GM19239 (cell line): ENCODE results near the gene RHOC.

DNA sequence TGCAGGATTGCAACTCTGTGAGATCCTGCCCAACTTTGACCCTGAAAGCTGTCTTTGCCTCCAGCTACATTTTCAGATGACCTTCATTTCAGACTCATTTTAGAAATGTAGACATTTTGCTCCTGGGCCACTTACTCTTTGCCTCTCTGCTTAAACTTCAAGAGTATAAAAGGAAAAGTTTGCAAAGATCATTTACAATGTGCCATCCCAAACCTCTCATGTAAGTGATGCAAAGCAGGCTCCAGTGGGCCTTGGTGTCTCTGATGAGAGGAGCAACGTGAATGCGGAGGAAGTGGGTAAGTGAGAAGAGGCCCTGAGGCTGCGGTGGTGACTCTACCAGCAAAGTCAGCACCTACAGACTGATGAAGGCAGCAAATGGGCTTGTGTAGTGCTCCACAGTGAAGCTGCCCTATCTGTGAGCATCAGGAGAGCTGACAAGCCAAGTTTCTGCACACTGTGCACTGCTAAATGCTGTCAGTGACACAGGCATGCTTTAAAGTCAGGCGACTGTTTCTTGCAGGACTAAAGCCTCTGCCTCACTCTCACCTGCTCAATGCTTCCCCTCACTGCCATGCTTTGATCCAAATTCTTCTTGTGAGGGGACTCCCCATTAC is 15.7 kb upstream of the RAP1A start:
- RRBS, result no CpG with 5 or more reads among the region's 4 CpGs

- RRBS, result no CpG with 5 or more reads among the region's 3 CpGs
Measured at GRCh38 chr1:111624377-111624817, 4.8 kb downstream of the RAP1A start.

DNA sequence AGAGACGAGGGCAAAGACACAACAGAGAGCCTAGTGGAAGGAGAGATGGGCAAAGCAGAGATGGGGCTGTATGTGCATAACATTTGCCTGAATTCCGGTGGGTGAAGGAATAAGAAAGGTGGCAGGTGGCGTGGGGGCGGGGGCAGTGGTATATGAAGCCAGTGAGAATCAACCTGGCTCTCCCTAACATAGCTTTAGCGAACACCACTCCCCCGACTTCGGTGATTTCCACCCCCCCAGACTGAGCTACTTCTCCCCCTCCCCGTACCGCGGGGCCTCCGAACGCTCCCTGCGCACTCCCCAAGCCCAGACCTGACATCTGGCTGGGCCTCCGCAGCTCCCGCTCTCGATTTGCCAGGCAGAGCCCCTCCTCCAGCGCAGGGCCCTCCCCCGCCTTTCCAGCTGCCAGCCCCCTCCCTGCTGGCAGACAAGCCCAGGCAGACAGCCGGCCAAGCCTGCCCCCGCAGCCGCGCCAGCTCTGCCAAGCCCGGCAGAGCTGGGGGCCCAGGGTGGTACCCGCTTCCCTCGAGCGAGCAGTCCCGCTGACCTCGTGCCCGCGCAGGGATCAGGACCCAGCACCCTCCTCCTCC is 932 bp downstream of the INKA2 start:
- RRBS, result 4% methylated on average over 5 of the region's 30 CpGs

DNA sequence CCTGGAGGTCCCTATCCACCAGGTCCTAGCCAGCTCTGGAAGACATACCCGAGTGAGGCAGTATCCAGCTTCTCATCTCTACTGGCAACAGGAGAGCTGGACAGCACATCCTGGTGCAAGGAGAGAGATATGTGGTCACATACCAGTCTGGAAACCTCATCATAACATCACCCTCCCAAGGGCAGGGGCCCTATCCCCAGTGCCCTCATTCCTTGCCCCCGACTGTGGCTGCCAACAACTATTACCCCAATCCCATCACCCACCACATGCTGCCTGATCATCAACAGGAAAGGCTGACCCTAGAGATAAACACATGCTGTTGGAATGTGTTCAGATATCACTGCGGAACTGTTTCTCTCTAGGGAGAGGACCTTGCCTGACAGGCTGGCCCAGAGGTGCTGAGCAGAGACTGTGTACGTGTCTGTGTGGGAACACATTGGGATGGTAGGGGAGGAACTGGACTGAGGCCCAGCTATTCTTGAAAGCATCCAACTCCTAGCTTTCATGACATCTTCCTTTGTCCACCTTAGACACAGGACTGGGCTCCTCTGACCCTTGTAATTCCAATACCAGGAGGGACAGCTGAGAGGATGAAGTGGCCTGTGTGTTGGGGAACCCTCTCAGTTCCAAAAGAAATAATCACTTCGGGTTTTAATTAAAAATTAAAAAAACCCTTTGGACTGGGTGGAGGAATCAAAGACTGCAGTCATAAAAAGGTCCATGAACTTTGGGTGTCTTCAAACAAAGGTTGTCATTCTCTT is 4.6 kb upstream of the INKA2 start:
- RRBS, result no CpG with 5 or more reads among the region's 5 CpGs

DNA sequence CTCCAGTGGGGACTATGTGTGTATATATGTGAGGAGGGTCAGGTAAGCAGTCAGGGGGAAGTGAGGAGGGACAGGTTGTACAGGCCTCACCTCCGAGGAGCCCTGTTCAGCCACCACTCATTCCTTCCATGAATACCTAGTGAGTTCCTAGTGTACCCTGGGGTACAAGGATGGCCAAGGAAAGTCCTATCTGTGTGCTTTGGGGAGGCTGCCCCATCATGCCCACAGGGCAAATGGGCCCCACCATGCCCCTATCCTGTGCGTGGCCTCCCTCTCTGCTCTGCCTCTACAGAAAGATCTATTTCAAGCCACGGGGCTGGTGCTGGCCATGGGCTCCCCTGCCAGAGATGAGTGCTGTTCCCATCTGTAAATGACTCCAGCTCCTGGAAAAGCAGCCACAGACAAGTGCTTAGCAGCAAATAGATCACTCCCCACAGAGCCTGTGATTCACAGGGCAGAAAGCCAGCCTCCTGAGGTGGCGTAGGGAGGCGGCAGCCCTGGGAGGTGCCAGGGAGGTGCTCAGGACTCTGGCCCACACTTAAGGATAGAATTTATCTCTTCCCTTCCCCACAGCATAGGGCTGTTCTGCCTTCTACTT is 41.4 kb downstream of the KCND3 start:
- RRBS, result no CpG with 5 or more reads among the region's 5 CpGs

GRCh38 chr1:111948553-111948960 is 40.9 kb downstream of the KCND3 start:
- RRBS, result no CpG with 5 or more reads among the region's 2 CpGs

DNA sequence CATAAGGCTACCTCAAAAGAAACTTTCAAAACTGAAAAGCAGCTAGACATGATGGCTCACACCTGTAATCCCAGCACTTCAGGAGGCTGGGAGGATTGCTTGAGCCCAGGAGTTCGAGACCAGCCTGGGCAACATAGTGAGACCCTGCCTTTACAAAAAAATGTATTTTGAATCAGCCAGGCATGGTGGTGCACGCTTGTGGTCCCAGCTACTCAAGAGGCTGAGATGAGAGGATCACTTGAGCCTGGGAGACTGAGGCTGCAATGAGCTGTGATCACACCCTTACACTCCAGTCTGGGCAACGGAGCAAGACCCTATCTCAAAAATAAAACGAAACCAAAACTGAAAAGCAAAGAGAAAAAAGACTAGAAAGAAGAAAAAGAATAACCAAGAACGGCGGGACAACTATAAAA is 15.5 kb upstream of the WNT2B start:
- RRBS, result no CpG with 5 or more reads among the region's 6 CpGs

- RRBS, result no CpG with 5 or more reads among the region's 2 CpGs
Measured at GRCh38 chr1:112543940-112544502, 35.3 kb downstream of the WNT2B start.

DNA sequence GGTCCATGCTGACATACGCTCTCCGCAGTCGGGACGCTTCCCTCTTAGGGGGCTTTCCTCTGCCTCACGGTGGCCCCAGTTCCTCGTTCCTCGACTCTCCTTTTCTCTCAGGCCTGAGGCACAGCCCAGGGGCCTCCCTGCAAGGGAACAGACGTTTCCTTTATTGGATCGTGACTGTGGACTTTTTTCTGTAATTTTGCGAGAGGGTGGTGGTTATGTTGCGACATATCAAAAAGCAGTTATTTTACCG is 283 bp downstream of the CAPZA1 start:
- RRBS, result no CpG with 5 or more reads among the region's 12 CpGs

DNA sequence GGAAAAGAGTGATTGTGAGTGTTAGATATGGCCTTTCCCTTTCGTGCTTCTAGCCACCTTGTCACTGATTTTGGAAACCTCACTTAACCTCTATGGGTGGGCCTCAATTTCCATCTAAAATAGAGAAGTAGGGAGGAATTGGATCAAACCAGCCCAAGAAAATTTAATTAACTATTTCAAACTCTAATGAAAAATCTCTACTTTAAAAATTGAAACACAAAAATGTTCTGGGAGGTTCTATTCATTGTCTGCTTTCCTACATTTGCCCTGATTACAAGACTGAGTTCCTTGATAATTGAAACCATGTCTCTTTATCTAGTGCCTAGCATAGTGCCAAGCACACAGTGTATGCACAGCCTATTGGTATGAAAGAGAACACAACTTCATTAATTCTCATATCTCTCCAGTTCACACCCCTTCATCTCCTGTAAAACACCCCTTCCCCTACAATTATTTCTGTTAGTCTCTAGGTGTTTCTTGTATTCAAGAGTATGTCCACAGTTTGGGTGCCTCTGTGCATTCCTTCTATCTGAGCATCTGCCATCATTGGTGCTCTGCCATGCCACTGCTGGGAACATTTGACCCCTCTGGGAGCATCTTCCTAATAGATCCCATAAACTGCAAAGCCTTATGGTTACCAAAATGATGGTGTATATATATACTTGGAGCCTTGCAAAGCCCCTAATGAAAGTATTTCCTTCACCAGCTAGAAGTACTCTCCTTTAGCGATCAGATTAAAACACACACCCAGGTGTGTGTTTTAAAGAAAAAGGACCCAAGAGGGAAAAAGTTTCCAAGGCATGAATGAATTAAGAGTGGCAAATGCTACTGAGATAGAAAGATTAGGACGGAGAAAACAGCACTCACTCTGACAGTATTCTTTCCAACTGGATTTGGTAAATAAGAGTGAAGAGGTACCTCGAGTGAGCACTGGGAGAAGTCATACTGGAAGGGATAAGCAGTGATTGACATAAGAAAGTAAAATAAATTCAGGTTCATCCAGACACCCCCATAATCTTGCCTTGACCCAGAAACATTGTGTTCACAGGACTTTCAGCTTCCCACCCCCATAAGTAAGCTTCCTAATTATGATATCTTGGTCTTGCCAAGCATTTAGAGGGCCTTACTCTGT is 5.4 kb downstream of the CAPZA1 start:
- RRBS, result no CpG with 5 or more reads among the region's 4 CpGs

DNA sequence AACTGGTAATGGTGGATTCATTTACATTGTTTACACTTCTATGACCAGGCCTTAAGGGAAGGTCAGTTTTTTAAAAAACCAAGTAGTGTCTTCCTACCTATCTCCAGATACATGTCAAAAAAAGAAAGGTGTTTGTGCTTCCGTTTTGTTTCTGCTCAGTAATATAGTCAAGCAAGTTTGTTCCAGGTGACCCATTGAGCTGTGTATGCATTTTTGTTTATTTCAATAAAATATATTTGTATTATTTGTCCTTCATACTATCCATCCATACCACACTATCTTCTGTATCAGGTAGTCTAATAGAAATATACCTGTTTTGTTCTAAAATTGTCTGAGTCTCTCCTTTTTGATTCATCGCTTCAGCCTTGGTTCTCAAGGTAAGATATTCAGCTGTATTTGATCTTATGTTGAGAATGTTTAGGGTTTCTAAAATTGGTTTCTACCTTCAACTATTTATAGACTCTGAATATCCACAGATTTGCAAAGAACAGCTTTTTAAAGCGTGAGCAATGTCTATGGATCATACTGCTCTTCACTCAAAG is 3.1 kb upstream of the MOV10 start:
- RRBS, result no CpG with 5 or more reads among the region's 3 CpGs

DNA sequence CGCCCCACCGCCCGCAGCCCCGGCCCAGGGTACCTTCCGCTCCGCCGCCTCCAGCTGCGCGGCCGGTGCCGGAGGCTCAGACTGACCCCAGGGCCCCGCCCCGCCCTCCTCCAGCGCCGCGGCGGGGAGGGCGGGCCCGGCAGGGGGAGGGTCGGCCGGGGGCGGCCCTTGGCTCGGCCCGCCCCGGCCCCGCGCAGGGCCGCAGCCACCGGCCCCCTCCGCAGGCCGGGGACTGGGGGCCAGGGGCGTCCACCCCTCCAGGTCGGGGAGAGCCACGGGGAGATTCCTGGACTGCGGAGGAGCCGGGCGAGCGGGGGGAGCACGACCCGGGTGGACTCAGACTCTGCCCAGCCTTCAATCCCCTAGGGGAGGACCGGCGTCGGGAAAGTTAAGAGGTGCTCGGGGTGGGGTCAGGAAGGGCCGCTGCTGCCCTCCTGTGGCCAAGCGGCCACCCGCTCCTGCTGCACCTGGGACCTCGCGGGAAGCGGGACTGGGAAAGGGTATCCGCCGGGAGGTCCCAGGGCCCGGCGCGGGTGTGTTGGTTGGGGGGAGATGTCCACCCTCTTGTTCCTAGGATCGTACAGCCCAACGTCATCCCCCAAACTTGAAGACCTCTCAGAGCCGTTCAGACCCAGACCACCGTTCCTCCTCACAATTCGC is at the start of gene RHOC:
TSS of gene RHOC (minus strand) at position 83 of the 660 bp plus-strand sequence.
- RRBS, result 2% methylated on average over 24 of the region's 60 CpGs

DNA sequence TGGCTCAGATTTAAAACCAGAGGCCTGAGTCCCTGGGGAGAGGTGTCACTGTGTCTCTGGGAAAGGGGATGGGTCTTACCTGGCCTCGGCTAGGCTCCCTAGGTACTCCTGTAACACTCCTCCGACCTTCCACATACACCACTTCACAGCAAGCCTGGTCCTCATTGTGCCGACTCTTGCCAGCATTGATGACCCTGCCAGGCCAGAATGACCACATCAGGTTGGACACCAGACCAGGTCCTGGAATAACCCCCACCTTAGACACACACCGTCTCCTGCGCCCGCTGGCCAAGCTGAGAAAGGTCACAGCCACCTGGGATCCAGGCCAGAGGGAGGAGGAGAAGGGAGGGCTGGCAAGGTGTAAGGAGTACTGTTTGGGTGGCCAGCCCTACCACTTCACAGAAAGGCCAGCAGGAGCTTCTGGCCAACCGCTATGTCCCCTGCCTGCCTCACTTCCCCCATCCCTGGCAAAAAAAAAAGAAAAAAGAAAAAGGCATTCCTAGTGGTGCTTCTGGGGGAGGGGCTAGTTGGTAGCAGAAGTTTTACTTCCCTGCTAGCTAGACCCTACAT is 1.6 kb downstream of the PPM1J start:
- RRBS, result no CpG with 5 or more reads among the region's 7 CpGs

DNA sequence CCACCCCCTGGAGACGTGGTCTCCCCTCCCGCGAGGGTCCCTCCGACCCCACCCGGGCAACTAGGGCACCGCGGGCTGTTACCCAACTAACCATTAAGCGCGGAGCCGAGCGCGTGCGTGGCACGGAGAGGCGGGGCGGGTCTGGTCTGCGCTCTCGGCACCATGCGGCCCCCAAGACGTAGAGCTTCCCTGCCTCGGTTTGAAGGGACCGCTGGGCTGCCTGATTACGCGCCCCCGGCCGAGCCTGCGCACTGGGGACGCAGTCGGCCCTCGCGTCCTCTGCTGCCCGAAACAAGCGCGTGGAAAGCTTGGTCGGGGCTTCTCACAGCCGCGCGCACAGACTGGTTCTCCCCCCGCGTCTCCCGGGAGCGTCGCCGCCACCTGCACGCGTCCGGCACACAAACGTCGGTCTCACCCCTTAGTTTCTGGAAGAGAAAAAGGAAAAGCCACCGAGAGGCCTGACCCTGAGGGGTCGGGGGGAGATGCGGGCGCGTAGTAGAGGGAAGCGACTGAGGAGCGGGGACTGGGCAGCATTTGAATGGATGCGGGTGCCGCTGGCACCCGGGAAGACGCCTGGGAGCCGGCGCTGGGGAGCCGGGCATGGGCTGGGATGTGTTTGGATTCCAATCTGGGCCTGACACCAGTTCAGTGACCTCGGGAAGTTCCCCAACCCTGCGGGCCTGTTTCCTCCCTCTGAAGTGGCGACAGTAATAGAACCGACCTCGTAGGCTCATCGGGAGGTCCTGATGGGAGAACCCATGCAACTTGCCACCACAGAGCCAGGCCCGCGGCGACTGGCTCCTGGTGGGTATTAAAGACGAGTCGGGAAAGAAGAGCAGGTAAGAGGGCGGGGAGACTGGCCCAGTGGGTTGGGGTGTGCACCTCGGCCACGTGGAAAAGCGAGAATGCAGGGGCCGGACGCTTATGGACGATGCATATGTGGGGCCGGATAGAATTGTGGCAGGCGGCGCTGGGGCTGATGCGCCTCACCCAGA is 106.1 kb downstream of the SLC16A1 start:
- RRBS, result no CpG with 5 or more reads among the region's 85 CpGs

DNA sequence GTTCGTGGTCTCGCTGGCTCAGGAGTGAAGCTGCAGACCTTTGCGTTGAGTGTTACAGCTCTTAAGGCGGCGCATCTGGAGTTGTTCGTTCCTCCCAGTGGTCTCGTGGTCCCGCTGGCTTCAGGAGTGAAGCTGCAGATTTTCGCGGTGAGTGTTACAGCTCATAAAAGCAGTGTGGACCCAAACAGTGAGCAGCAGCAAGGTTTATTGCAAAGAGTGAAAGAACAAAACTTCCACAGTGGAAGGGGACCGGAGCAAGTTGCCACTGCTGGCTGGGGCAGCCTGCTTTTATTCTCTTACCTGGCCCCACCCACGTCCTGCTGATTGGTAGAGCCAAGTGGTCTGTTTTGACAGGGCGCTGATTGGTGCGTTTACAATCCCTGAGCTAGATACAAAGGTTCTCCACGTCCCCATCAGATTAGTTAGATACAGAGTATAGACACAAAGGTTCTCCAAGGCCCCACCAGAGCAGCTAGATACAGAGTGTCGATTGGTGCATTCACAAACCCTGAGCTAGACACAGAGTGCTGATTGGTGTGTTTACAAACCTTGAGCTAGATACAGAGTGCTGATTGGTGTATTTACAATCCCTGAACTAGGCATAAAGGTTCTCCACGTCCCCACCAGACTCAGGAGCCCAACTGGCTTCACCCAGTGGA is 102.1 kb downstream of the SLC16A1 start:
- RRBS, result no CpG with 5 or more reads among the region's 17 CpGs

GRCh38 chr1:112867520-112867719 is 88.6 kb downstream of the SLC16A1 start:
- RRBS, result no CpG with 5 or more reads among the region's 3 CpGs

- RRBS, result no CpG with 5 or more reads among the region's 2 CpGs
Measured at GRCh38 chr1:112997748-112998351, 41.9 kb upstream of the SLC16A1 start.

DNA sequence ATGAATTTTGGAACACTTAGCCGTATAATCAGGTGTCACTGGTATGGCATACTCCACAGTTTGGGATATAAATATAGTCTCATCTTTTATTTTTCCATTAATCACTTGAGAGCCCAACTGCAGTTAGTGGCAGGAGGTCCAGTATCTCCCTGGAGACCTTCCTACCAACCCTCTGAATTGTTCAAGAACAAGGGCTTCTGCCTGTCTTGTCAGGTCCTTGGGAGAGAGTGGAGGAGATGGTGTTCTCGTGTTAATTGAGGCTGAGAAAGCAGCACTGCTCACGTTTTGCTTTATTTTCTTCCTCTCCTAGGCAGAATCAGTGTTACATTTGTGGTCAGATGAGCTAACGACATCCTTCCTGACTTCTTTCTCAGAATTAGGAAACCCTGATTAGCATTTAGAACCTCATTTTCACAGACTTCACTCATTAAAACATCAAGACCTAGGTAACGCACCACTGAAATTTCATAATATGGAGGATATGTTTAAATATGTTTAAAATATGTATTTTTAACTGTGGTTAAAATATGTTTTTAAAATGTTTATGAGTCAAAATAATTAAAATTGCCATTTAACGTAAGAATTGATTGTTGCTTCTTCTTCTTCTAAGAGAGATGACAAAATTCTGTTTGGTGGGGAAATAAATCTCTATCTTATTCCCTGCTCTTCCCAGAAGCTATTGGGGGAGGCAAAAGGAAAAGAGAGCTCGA is 26.4 kb upstream of the LRIG2 start:
- RRBS, result no CpG with 5 or more reads among the region's 7 CpGs

GRCh38 chr1:113205886-113206430 is 133.0 kb downstream of the LRIG2 start:
- RRBS, result no CpG with 5 or more reads among the region's 2 CpGs

DNA sequence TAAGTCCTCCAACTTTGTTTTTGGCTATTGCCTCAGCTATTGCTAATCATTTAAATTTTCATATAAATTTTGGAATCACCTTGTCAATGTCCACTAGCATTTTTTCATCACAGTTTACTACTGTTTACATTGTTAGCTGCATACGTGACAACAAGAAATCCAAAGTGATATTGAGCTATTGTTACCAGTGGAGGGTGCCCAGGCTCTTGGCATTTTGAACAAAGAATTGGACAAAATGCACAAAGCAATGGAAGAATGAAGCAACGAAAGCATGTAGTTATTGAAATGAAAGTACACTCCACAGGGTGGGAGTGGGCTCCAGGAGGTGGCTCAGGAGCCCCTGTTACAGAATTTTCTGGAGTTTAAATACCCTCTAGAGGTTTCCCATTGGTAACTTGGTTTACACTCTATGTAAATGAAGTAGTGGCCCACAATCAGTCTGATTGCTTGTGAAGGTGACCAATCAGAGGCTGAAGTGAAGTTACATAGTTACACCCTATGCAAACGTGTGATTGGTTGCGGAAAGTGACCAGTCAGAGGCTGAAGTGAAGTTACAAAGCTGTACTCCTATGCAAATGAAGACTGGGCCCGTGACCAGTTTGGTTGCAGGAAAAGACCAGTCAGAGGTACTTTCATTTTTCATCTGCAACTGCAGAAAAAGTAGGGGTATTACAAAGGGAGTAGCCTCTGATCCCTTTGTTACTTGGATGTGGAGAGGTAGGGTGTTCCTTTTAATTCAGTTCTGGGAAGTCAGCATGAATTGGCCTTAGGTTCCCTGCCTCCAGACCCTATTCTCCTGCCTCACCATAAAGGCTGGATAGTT is 39.0 kb downstream of the MAGI3 start:
- RRBS, result no CpG with 5 or more reads among the region's 5 CpGs